Hair follicle dermal papilla cell (primary cell): ENCODE measurements around a stretch of chr6.

DNA sequence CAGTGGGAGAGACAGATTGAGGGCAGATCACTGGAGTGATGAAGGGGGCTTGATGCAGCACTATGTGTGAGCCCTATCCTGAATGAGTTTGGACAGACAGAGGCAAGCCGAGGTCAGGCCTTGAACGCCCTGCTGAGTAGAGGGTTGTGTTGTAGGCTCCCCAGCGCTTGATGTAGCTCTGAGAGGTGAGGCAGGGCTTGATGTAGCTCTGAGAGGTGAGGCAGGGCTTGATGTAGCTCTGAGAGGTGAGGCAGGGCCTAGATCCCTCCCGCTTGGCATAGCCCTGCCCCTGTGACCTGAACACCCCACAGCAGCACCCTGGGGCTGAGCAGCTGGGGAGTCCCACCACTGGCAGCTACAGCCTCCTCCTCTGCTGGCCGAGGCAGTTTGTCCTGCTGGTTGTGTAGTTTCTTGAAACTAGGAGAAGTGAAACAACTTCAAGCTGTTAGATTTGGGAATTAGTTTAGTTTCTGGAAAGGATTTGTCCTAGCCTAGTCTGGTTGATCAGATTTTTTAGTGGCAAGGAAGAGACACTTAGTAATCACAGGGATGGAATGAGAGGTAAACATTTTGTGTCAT is 58.8 kb downstream of the ZFAND3 start:
- CAGE, long polyA plus RNA = no peak

DNA sequence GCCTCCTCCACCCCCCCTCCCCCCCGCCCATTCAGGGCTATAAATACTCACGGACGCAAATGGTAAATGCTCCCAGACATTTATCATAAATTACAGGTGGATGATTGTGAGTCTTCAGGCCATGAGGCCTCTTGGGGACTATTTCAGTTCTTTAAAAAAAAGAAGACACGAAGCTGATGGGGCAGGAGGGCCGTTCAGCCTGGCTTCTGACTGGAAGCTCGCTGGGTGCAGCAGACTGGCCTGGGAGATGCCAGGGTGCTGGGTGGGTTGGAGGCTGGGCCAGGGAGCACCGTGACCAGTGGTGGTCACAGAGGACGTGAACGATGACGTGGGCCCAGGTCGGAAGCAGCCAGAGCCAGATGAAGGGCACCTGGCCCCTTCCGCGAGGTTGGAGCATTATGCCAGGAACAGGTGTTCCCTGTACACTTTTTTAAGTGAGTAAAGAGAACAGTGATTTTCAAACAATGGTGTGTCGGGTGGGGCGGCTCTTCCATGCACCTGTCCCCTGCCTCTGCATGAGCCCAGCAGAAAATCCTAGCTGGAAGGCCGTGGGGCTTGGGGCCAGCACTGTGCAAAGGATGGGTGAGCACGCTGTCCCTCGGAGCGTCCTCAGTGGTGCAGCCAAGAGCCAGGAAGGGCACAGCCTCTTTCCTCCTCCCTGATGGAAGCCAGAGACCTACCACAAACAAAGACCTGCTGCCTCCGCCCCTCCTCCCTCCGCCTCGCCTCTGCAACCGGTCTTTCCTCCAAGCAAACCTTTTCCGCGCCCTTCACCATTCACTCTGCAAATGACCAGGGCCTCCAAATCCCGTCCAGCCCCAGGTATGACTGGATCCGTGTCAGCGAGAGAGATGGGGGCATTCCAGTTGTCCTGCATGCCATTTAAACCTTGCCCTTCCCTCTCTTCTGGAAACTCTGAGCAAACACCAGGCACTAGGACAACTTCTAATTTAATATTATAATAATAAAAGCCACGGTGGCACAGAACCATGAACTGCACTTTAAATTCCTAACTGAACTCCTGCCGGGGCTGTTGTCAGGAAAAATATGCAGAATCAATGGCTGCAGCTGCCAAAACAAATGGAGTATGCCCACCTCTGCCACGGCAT is 350.6 kb downstream of the ZFAND3 start:
- CAGE, long polyA plus RNA = no peak

- CAGE, long polyA plus RNA = no peak
These were observed 132.8 kb downstream of the BTBD9 start for GRCh38 chr6:38506744-38507486.

- CAGE, long polyA plus RNA = no peak
These were observed 816 bp downstream of the BTBD9 start for GRCh38 chr6:38638783-38639443.

DNA sequence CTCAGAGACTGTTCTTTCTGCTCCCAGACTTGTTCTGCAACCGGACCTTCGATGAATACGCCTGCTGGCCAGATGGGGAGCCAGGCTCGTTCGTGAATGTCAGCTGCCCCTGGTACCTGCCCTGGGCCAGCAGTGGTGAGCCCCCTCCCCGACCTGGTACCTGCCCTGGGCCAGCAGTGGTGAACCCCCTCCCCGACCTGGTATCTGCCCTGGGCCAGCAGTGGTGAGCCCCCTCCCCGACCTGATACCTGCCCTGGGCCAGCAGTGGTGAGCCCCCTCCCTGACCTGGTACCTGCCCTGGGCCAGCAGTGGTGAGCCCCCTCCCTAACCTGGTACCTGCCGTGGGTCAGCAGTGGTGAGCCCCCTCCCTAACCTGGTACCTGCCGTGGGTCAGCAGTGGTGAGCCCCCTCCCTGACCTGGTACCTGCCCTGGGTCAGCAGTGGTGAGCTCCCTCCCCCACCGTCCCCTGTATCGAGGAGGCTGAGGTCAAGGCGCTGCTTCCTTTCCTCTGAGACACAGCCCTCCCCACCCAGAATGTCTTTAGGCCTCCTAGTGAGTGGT is 8.9 kb downstream of the GLP1R start:
- CAGE, long polyA plus RNA = no peak

DNA sequence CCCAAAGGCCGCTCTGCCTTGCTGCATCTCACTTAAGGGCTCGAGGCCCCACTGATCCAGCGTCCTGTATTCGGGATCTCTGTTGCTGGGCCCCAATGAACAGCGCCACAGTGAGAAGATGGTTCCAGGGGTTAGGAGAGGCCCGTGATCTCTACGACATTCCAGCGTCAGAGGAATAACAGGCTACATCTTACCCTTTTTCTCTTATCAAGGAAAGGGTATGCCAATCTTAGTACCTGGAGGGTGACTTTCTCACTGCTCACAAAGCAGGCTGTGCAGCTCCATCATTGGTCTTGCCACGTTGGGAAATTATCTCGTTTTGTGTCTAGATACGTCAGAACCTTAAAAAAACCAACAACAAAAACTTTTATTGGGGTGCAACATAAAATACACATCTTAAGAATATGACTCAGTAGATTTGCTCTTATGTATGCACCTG is 391 bp upstream of the SAYSD1 start:
- CAGE, long polyA plus RNA = no peak

DNA sequence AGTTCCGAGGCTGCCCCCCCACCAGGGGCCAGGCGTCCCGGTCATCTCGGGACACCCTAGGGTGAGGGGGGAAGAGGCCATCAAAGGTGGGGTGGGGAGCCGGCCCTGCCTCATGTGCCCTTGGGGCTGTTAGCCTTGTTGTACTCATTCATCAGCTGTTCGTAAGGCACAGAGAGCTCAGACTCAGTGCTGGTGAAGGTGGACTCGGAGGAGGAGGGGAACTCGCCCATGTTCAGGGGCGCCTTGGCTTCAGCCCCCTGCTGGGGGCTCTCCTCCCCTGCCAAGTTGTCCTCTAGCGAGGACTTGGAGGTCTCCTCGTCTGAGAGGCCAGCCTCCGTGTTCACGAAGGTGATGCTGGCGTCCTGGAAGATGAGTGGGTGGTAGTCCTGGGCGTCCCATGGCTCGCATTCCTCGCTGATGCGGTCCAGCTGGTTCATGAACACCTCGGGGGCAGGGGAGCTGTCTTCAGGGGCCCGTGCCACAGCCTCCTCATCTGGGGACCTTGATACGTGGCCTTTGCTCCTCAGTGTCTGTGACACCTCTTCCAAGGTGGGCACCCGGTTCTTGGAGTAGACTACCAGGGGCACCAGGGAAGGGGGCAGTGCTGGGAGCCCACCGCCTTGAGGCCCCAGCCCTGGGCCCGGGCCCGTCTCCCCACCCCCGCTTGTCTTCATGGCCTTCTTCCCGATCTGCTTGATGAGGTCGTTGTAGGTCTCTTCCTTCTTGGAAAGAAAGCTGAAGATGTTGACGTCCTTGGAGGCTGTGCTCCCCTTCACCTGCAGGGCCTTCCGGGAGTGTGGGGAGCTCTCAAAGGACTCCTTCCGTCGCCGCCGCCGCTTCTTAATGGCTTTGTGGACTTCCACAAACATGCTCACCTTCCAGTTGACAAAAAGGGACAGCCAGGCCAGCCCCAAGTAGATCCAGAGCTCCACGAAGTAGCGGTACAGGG is 38.2 kb downstream of the KCNK5 start:
- CAGE, long polyA plus RNA = no peak

- CAGE, long polyA plus RNA = no peak
These were observed 25.5 kb downstream of the KCNK5 start for GRCh38 chr6:39203520-39204516.

- CAGE, long polyA plus RNA = no peak
These were observed 24.6 kb downstream of the DAAM2 start for GRCh38 chr6:39816690-39817328.

- CAGE, long polyA plus RNA = no peak
These were observed 56.2 kb downstream of the MOCS1 start for GRCh38 chr6:39878054-39878468.

GRCh38 chr6:39888434-39888944 is 45.8 kb downstream of the MOCS1 start:
- CAGE, long polyA plus RNA = no peak

DNA sequence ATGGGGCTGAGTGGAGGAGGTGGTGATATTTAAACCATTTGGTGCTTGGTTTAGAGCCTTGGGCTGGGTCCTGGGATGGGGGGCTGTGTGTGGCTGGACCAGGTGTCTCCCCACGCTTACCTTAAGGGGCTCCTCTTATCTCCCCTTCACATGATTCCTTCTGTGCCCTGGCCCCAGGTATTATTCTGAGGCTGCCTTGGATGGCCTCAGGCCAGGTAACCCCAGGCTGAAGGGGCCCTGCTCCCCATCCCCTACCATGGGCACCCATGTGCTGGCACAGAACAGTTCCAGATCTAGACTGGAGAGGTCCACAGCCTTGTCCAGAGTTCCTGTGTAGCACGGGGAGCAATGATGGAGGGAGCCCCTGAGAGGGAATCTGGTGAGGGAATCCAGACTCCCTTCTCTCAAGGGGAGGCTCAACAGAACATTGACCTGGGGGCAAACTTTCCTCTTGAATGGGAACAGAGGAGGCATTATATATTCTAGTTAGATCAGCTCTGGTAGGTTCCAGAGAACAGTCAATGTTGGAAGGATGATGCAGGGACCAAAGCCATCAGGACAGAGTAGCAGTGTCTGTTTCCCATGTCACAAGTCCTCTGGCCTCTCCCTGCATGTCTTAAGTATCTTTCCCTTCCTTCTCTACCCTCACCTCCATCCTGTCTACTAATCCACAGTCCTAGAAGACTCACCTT is 32.0 kb downstream of the MOCS1 start:
- CAGE, long polyA plus RNA = no peak

GRCh38 chr6:40138406-40138954 is 204.2 kb upstream of the MOCS1 start:
- CAGE, long polyA plus RNA = no peak

- CAGE, long polyA plus RNA = no peak
These were observed 138.3 kb downstream of the UNC5CL start for GRCh38 chr6:40900565-40901240.

GRCh38 chr6:41071767-41072180 is 382 bp downstream of the OARD1 start:
- CAGE, long polyA plus RNA = no peak

GRCh38 chr6:41074111-41074788 is 1.5 kb downstream of the NFYA start:
- CAGE, long polyA plus RNA = no peak

- CAGE, long polyA plus RNA = no peak
These were observed 7.5 kb downstream of the TREM1 start for GRCh38 chr6:41278824-41279506.

DNA sequence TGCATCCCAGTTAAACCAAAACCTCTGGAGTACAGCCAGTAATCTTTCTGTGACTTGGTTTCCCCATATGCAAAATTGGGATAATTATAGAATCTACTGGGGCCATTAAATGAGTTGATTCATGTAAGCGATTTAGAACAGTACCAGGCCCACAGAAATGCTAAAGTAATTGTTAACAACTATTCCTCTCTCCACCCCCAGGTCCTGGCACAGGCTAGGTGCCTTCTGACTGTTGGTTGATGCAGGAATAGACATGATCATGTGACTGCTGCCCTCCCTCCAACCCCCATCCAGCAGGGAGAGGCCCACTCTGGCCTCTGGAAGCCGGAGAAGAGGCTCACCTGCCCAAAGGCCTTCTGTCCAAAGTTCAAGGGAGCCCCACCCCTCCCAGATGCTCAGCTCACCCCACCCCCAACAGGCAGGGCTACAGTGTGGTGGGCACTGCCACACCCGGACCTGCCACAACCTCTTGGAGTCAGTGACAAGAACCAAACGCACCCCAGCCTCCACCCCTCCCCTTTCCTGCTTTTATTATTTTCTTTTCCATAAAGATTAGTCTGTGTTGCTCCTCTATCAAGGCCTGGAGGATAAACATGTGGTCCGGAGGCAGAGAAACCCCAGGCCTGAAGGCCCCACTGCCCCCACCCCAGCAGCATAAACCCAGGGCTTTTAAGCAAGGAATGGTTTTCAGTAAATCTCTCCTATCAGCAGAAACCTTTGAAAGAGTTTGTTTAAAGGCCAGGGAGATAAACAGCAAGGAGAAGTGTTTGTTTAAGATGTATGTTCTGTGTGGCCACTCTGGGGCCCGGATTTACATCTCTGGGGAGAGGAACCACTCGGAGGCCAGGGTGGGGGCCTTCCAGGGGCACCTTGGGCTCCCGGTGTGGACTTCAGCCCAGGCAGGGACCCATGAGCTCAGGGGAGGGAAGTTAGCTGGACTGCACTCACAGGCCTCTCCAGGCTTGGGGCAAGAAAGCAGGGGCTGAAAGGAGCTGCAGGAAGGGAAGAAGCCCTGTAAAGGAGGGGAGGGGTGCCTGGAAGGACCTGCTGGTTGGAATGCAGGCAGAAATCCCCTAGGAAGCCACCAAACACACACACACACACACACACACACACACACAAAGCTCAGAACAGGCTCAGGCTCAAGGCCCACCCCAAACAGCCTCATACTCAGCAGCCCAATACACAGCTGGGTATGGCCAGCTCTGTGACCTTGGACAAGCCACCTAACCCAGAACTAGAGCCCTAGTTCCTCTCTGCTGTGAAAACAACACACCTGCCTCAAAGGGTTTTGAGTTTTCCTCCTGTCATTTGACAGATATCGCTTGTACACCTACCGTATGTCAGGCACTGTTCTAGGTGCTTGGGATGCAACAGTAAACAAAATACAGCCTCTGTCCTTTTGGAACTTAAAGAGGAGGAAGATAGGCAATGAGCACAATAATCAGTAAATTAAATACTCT is 26.5 kb upstream of the FOXP4 start:
- CAGE, long polyA plus RNA = no peak

- CAGE, long polyA plus RNA = no peak
These were observed 17.5 kb downstream of the MDFI start for GRCh38 chr6:41655812-41656178.

DNA sequence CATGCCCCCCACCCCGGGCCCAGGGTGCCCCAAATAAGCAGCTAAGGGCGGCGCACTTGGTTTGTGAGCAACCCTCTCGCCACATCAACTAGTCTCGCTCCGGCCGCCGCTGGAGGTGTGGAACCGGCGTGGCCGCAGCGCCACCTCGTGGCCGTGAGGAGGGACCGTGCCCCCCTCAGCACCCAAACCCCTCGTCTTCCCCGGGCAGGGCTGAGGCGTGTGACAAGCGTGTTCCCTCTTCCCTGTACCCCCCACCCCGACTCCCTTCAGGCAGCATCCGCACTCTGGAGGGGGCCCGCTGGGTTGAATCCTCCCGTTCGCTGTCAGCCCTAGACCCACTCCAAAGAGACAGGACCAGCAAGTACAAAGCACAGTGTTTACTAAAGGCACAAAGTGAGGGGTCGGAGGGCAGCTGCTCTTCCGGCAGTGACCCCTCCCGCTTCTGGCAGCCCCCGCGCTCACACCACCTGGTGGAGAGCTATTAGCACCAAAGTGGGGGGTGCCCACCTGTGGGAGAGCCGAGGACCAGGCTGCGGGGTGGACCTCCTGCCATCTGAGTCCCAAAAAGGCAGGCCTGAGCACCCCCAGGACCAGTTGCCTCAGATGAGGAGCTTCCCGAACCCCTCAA is 45.5 kb downstream of the MDFI start:
- CAGE, long polyA plus RNA = no peak